Bronchial epithelial cell (primary cell): ENCODE data around the genes ZNF727, ZNF735 and ZNF92.

DNA sequence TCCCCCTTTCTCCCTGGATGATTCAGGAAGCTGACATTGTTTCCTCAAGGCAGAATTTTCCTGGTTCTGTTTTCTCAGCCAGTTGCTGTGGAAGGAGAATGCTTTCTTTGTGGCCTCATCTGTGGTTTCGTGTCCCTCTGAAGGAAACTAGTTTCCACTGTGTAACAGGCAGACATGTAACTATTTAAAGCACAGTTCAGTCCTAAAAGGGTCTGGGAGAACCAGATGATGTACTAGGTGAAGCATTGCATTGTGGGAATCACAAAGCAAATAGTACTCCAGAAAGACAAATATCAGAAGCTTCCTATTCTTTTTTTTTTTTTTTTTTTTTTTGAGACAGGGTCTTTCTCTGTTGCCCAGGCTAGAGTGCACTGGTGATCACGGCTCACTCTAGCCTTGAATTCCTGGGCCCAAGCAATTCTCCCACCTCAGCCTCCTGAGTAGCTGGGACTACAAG, 12.8 kb downstream of the PHKG1 start:
- RRBS, 2 experiments = no CpG with 5 or more reads among the region's 2 CpGs

DNA sequence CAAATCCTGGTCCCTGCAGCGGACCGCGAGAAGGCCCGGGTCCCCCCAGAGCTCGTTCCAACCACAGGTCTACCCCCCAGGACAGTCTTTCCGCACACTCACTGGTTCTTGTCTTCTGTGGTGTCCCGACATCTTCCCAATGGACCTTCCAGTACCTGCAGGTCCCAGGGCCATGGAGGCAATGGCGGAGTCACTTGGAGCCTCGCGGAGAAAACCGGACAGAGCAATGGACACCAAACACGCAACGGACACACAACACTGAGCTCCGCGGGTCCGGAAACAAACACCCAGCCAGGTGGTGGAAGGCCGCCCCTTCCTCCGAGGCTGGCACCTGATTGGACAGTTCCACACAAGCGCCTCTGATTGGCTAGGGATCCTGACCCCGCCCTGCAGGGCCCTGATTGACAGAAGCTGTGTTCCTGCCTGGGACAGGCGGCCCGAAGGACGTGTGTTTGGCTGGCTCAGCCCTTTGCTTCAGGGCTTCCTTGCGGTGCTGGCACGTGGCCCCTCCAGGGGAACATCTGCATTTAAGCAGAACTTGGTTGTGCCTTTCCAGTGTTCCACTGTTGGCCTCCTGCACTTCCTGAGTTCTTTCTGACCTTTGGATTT, 332.0 kb upstream of the NUPR2 start:
- RRBS, 2 experiments = 28 to 38% methylated on average over 10 of the region's 25 CpGs

DNA sequence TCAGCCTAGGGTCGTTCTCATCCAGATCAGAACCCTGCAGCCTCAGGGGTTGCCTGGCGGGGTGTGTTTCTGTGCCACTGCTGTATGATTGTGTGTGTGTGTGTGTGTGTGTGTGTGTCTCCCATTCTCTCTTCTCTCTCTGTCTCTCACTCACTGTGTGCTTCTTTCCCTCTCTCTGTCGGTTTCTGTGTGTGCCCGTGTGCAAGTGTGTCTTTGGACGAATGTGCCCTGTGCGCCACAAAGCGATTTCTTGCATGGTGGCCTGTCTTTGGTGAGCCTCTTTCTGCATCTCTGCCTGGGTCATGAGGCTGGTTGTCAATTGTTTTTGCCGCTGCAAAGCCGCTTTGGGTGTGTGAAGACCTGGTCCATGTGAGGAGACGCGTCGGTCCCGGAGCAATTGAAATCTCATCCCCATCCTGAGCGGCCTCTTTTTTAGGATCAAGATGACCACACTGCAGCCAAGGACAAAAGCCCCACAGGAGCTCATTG, 320.6 kb downstream of the ZNF716 start:
- RRBS, 2 experiments = no CpG with 5 or more reads among the region's 14 CpGs

GRCh38 chr7:63068110-63068632, 930.5 kb upstream of the ZNF722 start:
- RRBS, 2 experiments = 55 to 56% methylated on average over 5 of the region's 37 CpGs

GRCh38 chr7:64045221-64046127, at the start of gene ZNF727:
ZNF727 (plus strand) TSS chr7:64045434.
- RRBS, 2 experiments = 11 to 20% methylated on average over 3 of the region's 35 CpGs

DNA sequence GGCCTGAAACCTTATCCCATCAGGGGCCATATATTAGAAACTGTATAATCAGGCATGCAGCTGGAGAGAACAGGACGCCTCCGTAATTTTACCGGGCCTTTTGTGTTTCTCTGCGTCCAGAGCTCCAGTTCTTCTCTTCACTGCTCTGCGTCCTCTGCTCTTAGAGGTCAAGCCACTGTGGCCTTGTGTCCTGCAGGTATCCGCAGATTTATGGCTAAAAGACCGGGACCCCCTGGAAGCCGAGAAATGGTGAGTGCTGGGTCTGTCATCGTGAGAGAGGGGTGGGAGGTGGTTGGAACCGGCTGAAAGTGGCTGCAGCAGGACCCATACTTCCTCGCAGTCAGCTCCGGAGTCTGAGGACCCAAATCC, at the start of gene ZNF735:
Gene ZNF735, plus strand, starts transcription at position 211 of the 369 bp plus-strand sequence.
- RRBS, 2 experiments = no CpG with 5 or more reads among the region's 12 CpGs

DNA sequence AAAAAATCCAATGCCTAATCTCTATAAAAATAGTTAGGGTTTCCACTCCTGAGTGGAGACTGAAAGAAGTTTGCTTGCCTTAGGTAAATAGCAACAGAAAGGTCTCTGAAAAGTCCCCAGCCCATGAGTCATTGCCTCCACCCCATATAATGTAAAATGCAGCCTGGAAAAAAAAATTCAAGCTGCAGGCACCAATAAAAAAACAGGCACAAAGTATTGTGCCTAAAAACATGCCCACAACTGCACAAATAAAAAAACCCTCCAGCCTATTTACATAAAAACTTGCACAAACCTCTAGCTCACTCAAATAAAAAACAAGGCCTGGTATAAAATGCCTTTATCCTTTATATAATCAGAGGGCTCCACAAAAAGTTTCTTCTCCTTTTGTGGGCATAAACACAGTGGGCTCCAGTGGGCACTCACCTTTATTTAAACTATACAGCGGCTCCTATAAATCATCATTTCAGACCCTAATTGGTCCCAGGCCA, 47.4 kb downstream of the ZNF680 start:
- RRBS, 2 experiments = no CpG with 5 or more reads among the region's 1 CpG

DNA sequence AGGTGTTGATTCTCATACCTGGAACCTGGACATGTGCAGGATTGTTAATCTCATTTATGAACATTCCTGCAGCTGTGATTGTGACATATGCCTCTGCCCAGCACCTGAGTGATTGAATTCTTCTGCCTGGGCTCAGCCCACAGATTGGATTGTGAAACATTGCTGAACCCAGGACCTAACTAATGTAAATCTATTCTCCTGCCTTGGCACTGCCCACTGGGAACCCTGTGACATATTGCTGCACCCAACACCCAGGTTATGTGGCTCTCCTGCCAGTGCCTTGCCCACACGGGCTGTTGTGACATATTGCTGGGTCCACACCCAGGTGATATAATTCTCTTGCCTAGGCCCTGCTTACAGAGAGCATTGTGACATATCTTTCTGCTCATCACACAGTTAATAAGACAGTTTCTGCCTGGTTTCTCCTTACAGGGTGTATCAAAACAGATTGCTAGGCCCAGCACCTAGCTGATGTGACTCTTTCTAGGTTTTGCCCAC, 50.8 kb upstream of the ZNF680 start:
- RRBS, 2 experiments = no CpG with 5 or more reads among the region's 1 CpG

DNA sequence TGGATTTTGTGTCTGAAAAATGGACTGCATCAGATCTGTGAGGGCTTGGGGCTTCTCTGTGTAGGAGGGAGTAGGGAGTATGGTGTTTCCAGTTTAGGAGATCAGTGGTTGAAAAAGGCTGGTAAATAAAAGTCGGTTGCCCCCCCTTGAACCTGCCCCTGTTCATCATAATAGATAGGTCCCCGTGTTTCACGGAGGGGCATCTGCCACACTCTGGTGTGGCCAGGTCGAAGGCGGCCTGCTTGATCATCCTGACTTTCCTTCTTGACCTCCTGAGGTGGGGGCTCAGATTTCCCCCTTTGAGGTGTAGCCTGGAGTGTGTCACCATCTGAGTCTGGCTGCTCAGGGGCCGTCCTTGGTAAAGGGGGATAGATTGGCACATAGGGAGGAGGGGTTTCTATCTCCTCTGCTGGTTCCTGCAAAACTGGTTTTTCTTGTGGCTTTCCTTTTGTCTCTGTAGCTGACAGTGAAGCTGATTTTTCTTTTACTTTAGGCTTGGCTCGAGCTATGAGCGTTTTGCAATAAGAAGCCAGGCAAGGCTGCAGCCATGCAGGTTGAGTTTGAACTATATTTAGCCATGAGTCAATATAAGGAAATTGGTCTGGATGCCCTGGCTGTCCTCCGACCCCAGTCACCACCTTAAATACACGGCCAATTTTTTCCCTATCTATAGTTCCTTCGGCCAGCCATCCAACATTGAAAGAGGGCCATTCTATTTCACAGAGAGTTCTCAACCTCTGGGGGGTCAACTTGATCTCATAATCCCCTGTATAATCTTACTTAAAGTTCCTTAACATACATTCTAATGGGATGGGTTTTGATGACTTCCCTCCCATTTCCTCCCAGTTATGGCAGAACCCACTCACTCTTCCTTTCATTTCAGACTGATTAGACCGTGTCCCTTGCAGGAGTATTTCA, 8.5 kb downstream of the ERV3-1 start:
- RRBS, 2 experiments = no CpG with 5 or more reads among the region's 12 CpGs

DNA sequence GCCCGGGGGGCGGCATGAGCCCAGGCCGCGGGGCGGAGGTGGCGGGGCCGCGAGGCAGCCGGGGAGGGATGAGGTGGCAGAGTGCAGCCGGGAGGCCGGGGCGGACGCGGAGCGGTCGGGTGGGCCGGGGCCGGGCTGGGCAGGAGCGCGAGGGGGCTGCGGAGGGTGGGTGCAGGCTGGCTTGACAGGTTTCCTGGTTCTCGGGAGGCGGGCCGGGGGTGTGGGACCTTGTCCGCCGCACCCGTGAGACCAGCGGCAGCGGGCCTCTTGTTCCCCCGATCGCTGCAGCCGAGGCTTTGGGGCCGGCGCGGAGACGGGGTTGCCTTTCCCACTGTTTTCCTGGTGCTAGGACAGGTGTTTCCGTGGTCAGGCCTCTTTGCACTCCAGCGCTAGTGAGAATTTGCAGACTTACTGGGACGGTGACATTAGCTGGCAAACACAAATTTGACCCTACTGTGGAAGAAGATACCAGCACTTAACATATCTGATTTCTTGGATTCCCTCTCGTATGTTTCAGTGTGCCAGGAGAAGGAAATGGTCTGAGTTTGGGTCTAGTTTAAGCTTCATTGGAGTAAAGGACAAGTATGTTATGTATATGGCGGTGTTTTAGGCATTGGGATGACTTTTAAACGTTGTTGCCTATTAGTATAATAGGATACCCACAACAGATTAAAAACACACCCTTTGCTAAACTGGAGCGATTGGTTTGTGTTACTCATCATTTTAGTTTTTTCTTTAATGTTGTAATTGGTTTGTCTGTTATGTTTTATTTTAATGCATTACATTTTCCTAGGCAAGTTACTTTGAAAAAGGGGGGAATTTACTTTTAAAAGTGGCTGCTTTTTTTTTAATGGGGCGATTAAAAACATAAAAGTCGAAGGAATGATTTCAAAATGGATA, 32.5 kb upstream of the ERV3-1 start:
- RRBS, 2 experiments = under 1 to 1% methylated on average over 4 of the region's 45 CpGs

DNA sequence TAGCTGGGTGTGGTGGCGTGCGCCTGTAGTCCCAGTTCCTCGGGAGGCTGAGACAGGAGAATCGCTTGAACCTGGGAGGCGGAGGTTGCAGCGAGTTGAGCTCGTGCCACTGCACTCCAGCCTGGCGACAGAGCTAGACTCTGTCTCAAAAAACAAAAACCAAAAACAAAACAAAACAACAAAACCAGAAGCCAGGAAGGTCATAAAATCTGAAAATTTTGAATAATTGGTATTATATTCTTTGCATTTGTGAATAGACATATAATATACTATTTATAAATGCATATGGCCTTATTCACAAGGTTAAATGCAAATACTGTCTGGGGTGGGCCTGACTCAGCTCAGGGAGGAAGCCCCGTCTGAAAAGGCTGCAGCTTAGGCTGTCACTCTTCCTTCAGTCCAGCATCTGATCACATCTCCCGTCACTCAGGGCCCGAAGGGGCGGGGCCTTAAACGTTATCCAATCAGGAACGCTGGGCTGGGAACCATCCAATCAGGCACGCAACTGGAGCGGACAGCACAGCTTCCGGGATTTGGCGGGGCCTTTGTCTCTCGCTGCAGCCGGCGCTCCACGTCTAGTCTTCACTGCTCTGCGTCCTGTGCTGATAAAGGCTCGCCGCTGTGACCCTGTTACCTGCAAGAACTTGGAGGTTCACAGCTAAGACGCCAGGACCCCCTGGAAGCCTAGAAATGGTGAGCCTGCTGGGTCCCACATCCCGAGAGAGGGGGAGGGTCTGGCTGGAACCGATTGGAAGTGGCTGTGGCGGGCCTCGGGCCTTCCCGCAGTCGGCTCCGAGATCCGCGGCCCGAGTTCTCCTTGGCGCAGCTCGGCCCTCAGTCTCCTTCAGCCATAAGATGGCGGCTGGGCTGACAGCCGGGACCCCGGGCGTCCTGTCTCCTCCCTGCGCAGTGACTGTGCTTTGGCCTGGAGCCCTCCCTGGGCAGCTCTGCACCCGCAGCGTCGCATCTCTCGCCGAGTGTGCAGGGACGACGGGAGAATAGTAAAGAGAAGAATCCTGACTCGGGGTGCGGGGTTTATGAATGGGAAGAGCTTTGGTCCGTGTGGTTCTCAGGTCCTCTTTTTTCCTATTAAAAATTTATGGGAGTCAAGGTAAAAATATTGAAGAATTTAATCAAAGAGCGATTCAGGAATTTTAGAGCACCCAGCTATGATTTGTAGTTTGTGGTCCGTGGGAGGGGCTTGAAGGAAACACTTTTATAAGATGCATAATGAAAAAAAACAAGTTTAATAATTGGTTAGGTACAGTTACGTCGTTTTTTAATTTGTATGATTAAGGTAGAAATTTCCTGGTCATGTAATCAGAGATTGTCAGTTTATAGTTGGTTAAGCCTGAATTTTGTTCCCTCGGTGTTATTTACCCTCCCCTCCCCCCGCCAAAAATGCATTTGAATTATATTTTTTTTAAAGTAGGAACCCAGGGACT, at the start of gene ZNF92:
Gene ZNF92, plus strand, starts transcription at position 548 of the 1,445 bp plus-strand sequence.
- RRBS, 2 experiments = no CpG with 5 or more reads among the region's 59 CpGs

DNA sequence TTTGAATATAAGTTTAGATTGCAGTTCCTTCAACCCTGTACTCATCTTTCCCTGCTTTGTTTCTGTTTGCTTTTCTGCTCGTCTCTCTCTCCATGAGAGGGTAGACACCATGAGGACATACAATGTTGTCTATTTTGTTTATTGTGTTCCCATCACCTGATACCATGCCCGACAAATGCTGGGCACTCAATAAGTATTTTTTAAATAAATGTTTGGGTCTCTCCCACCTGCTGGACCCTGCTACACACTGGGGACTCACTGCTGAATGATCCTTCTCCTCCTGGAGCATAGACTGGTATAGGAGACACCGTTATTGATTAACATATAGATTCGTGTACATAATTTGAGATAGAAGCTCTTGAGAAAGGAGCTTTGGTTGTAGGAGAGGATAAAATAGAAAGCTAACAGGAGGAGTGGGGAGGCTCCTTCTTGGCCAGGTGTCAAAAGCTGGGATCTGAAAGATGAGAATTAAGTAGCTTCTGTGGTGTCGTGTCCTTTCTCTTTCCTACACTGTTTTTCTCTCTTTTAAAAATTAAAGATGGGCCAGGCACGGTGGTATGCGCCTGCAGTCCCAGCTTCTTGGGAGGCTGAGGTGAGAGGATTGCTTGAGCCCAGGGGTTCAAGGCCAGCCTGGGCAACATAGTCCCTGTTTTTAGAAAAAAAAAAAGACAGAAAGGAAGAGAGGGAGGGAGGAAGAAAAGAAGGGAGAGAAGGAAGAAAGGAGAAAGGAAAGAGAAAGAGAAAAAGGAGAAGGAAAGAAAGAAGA, 47.5 kb downstream of the VKORC1L1 start:
- RRBS, 2 experiments = no CpG with 5 or more reads among the region's 7 CpGs

GRCh38 chr7:66190503-66190884, 14.6 kb upstream of the TPST1 start:
- RRBS, 2 experiments = no CpG with 5 or more reads among the region's 5 CpGs

DNA sequence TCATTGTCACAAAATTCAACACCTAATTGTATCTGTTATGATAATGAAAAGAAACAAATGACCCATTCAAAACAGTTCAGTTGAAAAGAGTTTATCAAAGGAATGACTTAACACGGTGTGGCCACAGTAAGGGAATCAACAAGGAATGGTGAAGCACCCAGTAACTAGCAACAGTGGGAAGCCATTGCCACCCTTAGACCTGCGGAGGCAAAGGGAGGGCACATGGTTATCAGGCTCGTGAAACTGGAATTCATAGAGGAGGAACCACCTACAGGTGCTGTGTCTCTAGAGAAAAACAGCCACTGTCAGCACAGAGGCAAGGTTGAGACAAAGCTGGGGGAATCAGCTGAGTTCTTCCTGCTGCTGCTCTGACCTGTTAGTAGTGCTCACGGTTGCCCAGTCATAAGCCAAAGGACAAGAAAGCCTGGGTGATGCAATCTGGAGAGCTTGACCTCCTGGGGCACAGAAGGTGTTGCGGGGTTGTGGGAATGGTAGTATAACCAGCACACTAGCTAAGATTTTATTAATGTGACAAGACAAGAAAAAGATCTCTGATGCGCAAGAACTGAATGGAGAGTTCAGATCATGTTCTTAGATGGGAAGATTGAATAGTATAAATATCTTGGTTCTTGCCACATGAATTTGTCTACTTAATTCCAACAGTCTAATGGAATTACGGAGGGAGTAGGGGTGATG, 110.1 kb downstream of the TPST1 start:
- RRBS, 2 experiments = no CpG with 5 or more reads among the region's 7 CpGs

DNA sequence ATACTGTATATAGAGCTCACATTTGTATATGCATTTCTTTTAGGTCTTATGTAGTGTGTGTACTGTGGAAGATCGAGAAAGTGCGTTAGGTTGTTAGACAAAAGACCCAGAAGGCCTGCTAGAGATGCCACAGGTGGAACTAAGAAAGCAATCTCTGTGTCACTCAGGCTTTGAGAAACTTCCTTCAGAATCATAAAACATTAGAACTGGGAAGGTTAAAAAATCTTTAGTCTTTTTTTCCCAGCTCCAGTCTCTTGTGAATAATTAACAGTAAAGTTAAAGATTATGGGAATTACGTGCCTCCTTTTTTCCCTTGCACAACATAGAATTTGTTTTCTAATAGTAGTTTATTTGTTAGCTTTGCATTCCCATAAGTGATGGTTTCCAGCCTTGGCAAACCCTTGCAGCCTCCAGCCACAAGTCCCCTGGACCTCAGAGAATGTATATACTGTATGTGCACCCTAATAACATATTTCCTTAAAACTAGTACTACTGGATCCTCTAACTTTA, 128.3 kb downstream of the TPST1 start:
- RRBS, 2 experiments = no CpG with 5 or more reads among the region's 3 CpGs

DNA sequence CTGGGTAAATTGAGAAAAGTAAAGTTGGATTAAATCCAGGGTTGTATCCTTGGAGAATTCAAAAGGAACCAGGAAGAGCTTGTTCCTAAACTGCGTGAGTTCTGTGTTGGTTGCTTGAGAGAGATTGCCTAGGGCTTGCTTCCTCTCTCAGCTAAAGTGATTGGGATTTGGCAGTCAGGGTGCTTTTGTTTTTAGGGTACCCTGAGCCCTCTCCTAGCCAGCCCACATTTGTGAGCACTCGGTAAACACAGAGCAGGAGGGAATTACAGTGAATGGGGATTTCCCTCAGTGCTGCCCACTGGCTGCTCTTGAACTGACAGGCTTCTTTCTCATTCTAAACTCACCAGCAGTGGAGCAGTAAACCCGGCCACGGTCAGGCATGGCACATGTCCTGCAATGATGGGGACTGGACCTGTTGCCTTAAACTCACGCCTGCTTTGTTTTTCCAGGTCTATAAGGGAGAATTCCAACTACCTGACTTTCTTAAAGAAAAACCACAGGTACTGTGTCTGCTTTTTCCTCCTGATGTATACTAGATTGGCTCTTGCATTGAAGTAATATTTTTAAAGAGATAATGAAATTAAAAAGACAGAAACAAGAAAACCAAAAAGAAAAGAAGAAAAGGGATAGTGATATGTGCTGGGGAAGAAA, 147.0 kb downstream of the TPST1 start:
- RRBS, 2 experiments = no CpG with 5 or more reads among the region's 5 CpGs

- RRBS, 2 experiments = no CpG with 5 or more reads among the region's 3 CpGs
Measured at GRCh38 chr7:66375976-66376266, 170.8 kb downstream of the TPST1 start.

DNA sequence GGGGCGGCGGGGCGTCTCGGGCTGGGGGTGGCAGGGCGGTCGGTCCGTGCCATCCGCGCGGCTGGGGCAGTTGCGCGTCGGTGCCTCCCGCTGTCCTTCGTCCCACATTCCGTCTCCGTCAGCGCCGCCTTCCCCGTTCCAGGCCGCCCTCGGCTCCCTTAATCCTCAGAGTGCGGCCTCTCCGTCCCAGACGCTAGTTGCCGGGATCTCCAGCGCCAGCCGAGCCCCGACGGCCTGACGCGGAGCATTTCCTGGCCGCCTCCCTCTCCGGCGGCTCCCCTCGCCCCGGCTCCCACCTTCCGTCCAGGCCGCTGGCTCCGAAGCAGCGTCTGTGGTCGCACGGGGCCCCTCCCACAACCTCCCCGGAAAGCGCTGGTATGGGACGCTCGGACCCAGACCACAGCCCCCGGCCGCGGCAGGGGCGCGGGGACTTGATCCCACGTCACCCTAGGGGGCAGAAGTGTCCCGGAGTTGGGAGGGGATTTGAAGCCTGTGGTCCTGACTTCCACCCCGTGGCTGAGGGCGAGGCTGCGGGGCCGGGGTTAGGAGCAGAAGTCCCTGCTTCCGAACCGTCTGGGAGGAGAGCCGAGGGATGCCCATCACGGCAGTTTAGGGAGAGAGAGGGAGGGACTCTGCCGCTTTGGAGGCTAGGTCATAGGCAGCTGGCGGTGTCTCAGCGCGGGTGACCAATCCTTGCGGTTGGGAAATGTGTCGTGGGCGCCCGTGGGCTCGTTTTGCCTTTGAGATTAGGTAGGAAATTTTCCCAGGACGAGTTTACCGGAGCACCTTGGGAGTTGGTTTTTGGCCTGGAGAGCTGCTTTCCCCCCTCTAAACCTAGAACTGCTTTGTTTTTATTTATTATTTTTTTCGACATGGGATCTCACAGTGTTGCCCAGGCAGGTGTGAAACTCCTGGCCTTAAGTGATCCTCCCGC, 581 bp downstream of the RABGEF1 start:
- RRBS, 2 experiments = 1 to 2% methylated on average over 24 of the region's 75 CpGs

GRCh38 chr7:66845652-66846146, 75.3 kb upstream of the TMEM248 start:
- RRBS, 2 experiments = no CpG with 5 or more reads among the region's 13 CpGs

- RRBS, 2 experiments = no CpG with 5 or more reads among the region's 8 CpGs
Measured at GRCh38 chr7:66953119-66953625, 32.1 kb downstream of the TMEM248 start.